ENCODE measurements around the genes ZNF629, ORAI3 and STX4.

DNA sequence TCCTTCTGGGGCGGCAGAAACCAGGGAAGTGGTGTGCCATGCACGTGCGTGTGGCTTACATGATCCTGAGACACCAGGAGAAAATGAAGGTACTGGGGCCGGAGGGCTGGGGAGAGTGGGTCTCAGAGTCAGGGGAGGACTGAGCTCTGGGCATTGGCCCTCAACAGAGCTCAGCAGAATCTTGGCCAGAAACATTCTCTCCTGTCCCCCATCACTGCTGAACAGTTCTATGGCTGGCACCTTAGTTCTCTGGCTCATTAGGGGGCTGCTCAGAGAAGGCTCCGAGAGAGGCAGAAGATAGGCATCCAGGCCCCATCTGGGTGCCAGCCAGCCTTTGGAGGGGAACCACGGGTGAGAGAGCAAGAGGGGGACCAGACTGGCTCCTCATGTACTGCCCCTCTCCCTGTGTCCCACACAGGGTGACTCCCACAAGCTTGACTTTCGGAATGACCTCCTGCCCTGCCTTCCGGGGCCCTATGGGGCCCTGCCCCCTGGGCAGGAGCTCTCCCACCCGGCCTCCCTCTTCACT, 8.7 kb downstream of the FBRS start:
- RRBS: 92% methylated on average over 2 of the region's 9 CpGs

DNA sequence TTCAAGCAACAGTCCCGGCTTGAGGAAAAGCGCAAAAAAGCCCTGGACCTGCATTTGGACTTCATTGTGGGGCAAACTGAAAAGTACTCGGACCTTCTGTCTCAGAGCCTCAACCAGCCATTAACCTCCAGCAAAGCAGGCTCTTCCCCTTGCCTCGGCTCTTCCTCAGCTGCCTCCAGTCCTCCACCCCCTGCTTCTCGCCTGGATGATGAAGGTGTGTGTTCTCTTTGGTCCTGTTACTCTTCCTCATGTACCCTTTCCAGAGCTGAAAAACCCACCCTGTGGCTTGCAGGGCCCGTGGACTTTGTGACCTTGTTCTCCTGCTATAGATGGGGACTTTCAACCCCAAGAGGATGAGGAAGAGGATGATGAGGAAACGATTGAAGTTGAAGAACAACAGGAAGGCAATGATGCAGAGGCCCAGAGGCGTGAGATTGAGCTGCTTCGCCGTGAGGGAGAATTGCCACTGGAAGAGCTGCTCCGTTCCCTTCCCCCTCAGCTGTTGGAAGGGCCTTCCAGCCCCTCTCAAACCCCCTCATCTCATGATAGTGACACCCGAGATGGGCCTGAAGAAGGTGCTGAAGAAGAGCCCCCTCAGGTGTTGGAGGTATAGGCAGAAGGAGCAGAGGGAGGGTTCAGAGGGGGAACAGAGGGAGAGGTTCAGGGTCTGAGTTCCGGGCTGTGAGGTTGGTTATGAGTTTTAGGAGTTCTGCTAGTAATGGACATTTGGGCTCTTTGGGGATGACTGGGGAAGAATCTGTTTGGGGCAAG, 10.7 kb downstream of the SRCAP start:
- RRBS: no CpG with 5 or more reads among the region's 13 CpGs

- RRBS: no CpG with 5 or more reads among the region's 24 CpGs
Measured at GRCh38 chr16:30765945-30766759, 4.0 kb downstream of the RNF40 start.

DNA sequence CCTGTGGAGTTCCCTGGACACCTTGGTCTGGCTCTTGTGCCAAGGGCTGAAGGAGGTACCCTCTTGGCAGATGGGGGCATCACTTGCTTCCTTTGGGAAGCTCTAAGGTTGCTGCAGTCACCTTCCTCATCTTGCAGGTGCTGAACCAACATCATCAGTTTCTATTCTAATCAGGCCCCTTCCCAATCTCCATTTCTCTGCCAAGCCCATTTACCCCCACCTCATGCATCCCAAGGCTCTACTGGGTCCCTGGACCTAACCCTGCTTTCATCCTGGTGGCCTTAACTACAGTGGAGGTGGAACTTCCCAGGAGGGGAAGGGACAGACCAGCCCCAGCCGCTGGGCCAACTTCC, 12.4 kb downstream of the ZNF629 start:
- RRBS: no CpG with 5 or more reads among the region's 1 CpG

- RRBS: no CpG with 5 or more reads among the region's 13 CpGs
Measured at GRCh38 chr16:30778646-30779337, 8.2 kb downstream of the ZNF629 start.

DNA sequence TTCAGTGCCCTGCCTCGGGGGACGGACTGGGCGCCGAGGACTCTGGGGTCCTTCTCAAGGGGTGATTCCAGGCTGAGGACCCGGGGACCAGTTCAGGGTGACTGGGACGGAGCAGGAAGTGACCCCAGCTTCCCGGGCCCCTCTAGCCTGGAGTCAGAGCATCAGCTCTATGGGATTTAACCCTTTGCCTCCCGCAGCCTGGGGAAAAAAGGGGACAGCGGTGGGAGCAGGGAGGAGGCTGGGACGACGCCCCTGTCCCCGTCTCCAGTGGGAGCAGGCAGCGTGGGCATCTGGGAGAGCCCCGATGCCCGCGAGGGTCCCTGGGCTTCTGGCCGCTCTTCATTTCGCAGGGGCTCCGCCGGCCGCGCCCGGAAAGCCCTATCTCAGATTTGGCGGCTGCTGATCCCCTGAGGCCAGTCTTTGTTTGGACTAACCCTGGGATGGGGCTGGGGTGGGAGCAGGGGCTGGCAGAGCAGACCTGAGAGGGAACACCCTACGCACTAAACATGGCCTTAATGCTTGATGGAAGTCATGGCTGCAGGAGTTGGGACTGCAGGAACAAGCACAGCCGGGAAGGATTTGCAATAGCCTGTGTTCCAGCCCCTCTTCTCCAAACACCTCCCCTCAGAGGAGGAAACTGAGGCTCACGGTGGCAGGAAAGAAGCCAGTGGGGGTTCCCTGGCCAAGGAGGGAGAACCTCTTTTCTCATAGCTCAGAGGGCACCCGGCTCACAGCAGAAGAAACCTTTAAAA, at the start of gene ZNF629:
TSS of gene ZNF629 (minus strand) at position 120 of the 752 bp plus-strand sequence.
- RRBS: under 1% methylated on average over 3 of the region's 28 CpGs

DNA sequence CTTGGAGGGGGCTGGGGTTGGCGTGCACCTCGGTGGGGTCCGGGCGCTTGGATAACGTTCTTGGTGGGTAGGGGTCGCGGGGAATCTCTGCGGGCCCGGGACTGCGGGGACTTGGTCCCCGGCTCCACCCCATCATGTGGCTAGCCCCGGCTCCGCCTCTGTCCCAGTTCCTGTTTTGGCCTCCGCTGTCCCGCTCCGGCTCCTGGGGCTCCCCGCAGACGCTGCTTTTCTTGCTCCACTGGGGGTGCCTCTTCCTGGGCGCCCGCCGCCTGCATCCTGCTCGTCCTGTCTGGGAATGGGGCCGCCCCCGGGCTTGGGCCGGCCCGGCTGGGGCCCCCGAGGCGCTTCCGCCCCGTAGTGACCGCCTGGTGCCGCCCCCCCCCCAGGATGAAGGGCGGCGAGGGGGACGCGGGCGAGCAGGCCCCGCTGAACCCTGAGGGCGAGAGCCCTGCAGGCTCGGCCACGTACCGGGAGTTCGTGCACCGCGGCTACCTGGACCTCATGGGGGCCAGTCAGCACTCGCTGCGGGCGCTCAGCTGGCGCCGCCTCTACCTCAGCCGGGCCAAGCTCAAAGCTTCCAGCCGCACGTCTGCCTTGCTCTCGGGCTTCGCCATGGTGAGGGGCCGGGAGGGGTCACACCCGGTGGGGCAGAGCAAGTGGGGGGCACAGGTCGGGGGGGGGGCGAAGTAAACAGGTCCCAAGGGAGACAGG, at the start of gene ORAI3:
TSS of gene ORAI3 (plus strand) at position 166 of the 711 bp plus-strand sequence.
- RRBS: 2% methylated on average over 29 of the region's 59 CpGs

DNA sequence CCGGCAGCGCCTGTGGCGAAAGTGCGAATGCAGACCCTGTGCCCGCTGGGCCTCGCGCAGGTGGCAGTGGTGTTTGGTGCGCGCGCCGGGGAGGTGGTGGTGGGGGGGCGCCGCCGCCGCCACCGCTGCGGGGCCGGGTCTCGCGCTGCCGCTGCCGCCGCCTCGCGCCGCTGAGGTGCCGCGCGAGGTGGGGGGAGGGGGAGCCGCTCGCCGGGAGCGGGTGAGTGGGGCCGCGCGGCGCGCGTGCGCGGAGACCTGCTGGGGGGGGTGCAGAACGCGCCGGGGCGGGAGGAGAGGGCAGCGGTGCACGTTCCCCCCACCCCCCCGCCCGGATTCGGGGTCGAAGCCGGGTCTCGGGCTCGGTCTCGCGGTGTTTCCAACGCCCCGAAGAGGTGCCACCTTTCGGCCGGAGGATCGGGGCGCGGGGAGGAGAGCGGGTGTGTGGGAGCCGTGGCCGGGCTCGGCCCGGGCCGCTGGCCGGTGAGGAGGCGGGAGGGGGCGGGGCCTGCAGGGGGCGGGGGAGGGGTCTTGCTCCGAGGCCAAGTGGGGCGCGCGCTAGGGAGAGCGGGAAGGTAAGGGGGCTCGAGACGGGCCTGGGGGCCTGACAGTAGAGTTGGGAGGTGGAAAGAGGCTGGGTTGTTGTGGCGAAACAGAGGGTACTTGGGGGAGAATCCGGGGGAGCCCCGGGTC, 496 bp downstream of the SETD1A start:
- RRBS: 1% methylated on average over 61 of the region's 83 CpGs

- RRBS: 94% methylated on average over 6 of the region's 64 CpGs
Measured at GRCh38 chr16:30979832-30980939, 4.8 kb upstream of the HSD3B7 start.

GRCh38 chr16:31022540-31022881, 10.8 kb upstream of the STX4 start:
- RRBS: no CpG with 5 or more reads among the region's 3 CpGs

DNA sequence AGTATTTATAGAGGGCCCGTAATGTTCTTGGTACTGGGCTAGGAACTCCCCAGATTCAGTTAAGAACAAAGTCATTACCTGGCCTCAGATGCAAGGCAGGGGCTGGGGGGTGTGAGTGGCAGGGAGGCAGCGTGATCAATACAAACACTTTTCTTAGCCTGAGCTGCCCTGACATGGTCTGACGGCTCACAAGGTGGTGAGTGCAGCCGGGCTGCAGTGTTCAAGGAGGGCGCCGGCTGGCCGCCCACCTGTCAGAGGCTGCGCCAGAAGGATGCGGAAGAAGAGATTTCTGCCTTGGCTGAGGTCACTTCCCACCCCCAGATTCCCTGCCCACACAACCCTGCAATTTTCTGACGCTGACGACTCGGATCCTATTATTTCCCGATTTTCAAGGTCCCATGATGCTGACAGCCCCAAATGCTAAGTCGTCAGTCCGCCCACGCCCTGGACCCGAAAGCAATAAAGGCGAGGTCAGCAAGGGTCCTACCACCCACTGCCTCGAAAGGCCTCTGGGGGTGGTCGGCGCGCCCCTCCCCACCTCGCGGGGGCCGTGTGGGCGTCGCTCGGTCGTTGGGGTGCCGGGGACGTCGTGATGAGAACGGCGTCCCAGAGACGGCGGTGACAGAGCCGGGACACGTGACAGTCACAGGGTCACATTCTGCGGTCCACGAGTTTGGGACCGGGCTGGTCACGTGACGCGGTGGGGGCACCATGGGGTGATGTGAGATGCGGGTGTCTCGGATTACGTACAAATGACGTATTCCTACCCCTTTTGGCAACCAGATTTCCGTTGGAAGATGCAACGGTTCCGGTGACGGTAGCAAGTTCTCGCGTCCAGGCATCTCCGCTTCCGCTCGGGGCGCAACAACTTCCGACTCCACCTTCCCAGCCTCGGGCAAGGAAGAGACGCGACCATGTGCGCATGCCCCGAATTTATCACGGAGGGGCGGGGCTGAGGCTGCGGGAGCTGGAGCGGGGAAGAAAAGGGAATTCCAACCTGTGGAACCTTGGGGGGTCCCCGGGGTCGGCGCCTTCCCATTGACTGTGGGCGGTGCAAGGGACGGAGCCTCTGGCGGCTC, at the start of gene STX4:
TSS of gene STX4 (plus strand) at position 952 of the 1,079 bp plus-strand sequence.
- RRBS: 3% methylated on average over 12 of the region's 74 CpGs

GRCh38 chr16:31071509-31072535, 2.2 kb downstream of the ZNF668 start:
- RRBS: no CpG with 5 or more reads among the region's 9 CpGs

- RRBS: no CpG with 5 or more reads among the region's 40 CpGs
Measured at GRCh38 chr16:31105636-31106390, 2.4 kb upstream of the BCKDK start.

DNA sequence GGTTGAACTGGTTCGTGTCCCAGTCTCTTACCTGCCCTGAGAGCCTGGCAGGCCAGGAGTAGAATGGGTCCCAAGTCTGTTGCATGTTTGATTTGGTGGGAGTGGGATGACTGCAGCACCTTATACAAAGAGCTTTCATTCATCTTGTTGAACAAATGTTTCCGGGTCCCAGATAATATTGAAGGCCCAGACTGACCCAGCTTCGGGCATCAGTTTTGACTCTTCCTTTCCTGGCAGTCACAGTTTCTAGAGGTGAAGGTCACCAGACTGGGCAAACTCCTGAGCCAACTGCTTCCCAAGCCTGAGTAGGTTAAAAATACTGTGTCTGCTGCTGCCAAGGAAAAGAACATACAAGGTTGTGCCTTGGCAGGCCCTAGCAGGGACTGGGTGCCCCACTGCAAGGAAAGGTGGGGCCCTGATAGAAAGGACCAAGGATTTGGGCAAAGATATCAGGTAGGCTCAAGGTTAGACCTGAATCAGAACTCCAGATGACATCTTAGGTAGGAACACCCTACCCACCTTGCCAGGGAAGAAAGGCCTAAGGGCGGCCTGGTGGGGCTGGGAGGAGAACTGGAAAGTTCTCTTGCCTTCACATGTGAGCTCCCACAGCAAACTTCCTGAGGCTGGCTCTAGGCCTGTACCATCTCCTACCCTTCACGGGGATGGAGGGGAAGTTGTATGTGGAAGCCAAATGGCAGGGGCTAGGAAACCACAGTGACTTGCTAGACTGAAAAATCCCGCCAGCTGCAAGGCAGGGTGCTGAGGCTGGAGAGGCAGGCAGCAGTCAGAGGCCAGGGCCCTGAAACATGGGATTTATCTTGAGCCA, 4.6 kb upstream of the KAT8 start:
- RRBS: no CpG with 5 or more reads among the region's 6 CpGs

- RRBS: no CpG with 5 or more reads among the region's 20 CpGs
Measured at GRCh38 chr16:31119919-31120591, 2.6 kb downstream of the KAT8 start.

GRCh38 chr16:31126815-31127709, 8.5 kb downstream of the PRSS8 start:
- RRBS: 95% methylated on average over 4 of the region's 22 CpGs

DNA sequence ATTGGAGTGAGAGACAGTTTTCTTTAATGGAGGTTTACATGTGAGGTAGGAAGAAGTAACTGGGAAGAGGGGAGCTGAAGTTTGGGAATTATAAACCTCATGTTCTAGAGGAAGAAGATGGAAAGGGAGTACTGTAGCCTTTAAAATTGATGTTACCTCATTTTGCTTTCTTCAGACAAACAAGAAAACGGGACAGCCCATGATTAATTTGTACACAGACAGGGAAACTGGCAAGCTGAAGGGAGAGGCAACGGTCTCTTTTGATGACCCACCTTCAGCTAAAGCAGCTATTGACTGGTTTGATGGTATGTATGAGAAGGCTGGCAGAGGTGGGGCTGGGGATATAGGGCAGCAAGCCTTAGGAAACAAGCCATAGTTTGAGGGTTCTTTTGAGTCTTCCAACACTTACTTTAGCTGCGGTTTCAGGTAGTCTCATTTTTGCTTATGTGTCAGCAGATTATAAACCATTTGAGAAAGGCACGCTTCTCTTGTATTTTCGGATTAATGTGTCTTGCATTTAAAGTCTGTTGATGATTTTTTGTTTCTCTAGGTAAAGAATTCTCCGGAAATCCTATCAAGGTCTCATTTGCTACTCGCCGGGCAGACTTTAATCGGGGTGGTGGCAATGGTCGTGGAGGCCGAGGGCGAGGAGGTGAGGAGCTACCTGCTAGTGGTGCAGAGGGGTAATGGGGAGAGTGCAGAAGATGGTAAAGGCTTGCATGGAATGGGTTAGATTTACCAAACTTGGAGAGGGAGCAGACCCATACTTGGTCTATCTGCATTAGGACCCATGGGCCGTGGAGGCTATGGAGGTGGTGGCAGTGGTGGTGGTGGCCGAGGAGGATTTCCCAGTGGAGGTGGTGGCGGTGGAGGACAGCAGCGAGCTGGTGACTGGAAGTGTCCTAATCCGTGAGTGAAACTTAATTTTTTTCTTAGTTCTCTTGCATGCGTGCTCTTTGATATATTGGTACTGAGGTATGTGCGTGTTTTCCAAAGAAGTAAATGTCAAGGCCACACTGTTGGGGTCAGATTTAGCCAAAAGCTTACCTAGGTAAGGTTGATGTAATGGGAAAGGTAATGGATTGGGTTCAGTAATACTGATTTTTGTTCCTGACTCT, 9.9 kb downstream of the FUS start:
- RRBS: no CpG with 5 or more reads among the region's 19 CpGs

DNA sequence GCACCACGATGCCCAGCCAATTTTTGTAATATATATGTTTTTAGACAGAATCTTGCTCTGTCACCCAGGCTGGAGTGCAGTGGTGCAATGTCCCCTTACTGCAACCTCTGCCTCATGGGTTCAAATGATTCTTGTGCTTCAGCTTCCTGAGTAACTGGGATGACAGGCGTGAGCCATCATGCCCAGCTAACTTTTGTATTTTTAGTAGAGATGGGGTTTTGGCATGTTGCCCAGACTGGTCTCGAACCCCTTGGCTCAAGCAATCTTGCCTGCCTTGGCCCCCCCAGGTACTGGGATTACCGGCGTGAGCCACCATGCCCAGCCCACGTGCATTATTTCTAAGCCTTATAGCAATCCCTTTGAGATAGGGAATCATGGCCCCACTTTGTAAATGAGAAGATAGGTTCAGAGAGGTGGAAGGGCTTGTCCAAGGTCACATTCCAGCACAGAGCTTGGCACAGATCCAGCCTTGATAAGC, 4.1 kb upstream of the PYCARD start:
- RRBS: no CpG with 5 or more reads among the region's 6 CpGs

GRCh38 chr16:31299781-31300071, 40.0 kb downstream of the ITGAM start:
- RRBS: no CpG with 5 or more reads among the region's 5 CpGs

- RRBS: 89% methylated on average over 4 of the region's 31 CpGs
Measured at GRCh38 chr16:31331706-31332343, 23.2 kb upstream of the ITGAX start.